ENCODE data around the gene MAGI3.

GRCh38 chr1:112912730-112913302, 43.2 kb downstream of the SLC16A1 start:
- PRO-cap = no peak
- RAMPAGE, long total RNA, 5 experiments = no peak in any of the 5 experiments
- RRBS = no CpG with 5 or more reads among the region's 1 CpG

DNA sequence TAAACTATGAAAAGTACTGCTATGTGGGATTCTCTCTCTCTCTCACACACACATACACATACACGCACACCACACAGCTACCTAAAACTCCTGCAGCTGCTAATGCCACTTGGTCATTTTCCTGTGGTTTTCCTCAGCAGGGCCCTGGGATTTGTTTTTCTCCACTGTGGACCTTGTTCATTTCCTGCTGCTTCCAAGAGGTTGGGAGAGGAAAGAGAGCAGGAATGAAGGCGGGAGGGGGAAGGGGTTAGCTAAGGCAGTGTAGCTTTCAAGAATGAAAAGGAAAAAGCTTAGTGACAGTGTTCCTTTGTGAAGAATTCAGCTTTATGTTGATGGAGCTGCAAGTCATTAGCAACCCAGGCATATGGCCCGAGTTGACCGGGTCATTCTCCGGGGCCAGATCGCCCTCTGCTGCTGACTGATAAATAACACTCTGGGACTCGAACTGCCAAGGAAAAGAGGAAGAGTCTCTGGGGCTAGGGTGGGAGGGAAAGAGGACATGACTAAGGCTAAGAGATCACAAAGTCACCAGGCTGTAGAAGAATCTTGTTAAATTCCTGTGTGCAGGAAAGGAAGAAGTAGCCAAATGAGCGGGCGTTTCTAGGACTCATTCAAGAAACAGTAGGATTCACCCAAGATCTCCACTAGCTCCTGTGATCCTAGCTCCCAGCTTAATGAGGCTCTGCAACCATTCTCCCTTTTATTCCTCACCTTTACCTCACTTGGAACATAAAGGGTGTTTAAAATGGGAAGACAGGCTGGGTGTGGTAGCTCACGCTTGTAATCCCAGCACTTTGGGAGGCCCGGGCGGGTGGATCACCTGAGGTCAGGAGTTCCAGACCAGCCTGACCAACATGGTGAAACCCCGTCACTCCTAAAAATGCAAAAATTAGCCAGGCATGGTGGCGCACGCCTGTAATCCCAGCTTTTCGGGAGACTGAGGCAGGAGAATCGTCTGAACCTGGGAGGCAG, 30.3 kb upstream of the LRIG2 start:
- PRO-cap = no peak
- RAMPAGE, long total RNA, 5 experiments = no peak in any of the 5 experiments
- RRBS = no CpG with 5 or more reads among the region's 17 CpGs

DNA sequence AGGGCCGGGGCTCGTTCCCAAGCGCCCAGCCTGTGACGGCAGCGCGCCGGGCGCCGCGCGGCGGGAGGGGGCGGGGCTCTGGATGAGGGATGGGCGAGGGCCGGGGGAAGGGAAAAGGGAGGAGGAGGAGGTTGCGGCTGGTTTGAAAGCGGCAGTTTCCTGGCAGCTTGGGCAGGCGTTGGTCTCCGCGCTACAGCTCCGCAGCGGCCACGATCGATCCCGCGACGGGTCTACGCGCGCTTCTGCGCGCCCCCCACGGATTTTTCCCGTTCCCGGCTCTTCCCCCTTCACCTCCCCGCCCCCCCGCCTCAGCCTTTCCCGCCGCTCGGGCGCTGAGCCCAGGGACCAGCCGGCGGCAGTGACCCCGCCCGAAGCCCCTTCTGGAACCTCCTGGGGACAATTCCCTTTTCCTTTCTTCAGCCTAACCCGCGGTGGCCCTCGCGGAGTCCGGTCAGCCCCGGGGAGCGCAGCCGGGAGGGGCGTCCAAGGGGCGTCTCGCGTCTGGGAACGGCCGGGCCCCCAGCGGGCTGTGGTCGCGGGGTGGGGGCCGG, at the start of gene MAGI3:
Gene MAGI3 (plus strand): TSS at position 154 of the 551 bp plus-strand sequence.
- PRO-cap = bidirectional peak, plus-strand start at position 154 of the sequence, minus-strand start outside the sequence; unidirectional peak, plus-strand start at position 344 of the sequence
- RAMPAGE, long total RNA, 5 experiments = start-site peak on the plus strand in 2 of 5 experiments, centred at positions 127 to 147 of the sequence, 60 to 116 reads per replicate
- RRBS = 2% methylated on average over 39 of the region's 63 CpGs

- PRO-cap = unidirectional peak, minus-strand start at chr1:113391215
- RAMPAGE, long total RNA, 5 experiments = no peak in any of the 5 experiments
- RRBS = 2% methylated on average over 43 of the region's 75 CpGs
Measured at GRCh38 chr1:113390913-113392073, 978 bp downstream of the MAGI3 start.

DNA sequence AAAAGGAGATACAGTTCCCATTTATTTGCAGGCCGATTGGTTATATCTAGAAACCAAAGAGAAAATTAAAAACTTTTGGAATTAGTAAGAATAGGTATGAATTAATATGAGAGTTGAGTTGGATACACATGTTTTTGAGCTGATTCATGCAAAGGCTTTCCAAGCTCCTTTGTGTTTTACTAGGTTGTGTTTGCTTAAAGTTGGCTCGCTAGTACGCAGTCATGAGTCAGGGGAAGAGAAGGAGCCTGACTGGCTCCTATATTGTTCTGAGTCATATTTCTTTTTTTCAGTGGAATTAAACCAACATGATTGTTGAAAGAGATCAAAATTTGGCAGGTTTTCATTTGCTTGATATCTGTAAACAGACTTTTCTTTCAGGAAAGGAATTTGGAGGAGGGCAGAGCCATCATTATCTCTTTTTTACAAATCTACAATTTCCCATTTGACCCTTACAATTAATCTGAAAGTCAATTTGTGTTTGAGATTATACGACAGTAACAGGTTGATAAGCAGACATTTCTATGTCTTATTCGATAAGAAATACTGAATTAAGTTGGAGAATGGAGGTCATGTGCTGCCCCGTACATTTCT, 66.7 kb downstream of the MAGI3 start:
- PRO-cap = no peak
- RAMPAGE, long total RNA, 5 experiments = no peak in any of the 5 experiments
- RRBS = no CpG with 5 or more reads among the region's 6 CpGs

DNA sequence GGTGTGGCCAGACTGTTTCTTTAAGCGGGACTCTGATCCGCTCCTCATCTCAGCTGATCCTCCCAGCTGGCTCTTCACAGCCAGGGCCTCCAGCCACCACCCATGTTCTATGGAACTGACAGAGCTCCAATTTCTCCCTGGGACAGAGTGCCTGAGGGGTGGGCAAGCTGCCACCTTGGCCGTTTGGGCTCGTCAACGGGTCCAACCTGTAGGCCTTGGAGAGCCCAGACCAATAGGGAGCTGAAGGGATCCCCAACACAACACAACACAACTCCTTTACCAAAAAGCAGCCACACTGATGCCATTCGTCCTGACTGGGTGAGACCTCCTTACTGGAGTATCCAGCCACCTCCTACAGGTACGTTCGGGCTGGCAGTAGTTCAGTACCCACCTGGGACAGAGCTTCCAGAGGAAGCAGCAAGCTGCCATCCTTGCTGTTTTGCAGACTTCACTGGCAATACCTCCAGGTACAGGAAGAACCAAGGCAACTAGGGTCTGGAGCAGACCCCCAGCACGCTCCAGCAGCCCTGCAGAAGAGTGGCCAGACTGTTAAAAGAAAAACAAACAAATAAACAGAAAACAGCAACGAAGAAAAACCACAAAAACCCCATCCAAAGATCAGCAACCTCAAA, 167.2 kb downstream of the MAGI3 start:
- PRO-cap = no peak
- RAMPAGE, long total RNA, 5 experiments = start-site peak on the plus strand in 2 of 5 experiments, centred at positions 414 to 425 of the sequence, 11 to 17 reads per replicate
- RRBS = no CpG with 5 or more reads among the region's 10 CpGs

- PRO-cap = no peak
- RAMPAGE, long total RNA, 5 experiments = start-site peak on the minus strand in 1 of 5 experiments, at chr1:113719600-113719827 at its widest, 12 reads per replicate
- RRBS = no CpG with 5 or more reads among the region's 3 CpGs
Measured at GRCh38 chr1:113719426-113719971, 39.8 kb downstream of the PHTF1 start.

- PRO-cap = bidirectional peak, plus-strand start at chr1:113929636, minus-strand start at chr1:113929268; bidirectional peak, plus-strand start at chr1:113930065, minus-strand start at chr1:113929919
- RAMPAGE, long total RNA, 5 experiments = start-site peak on the plus strand in 3 of 5 experiments, at chr1:113929324-113930434 at its widest, 11 to 13 reads per replicate
- RRBS = 2% methylated on average over 28 of the region's 85 CpGs
Measured at GRCh38 chr1:113929415-113930155, 461 bp downstream of the HIPK1 start.

DNA sequence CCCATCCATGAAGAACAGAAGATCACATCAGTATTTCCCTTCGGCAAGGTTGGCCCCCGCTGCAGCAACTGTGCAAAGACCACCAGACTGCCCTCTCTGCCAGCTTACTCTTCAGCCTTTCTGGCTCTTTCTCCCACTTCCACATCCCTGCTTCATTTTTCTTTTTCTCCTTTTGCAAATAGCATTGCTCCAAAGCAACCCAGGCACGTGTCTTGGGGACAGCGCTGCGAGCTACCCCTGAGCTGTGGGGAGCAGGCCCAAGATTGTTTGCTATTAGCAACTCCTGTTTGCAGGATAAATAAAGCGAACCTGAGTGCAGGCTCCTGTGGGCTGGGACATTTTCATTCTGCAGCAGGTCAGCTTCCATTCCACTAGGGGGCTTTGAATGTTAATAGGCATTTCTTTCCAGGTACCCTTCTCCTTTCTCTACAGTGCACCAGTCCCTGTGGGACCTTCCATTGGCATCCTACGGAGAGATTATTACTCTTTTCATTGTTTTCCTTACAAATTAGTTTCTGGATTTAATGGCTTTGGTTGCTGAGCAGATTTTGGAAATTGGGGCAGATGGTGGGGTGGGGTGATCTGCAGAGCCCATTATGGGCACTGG, 53.9 kb downstream of the OLFML3 start:
- PRO-cap = no peak
- RAMPAGE, long total RNA, 5 experiments = no peak in any of the 5 experiments
- RRBS = no CpG with 5 or more reads among the region's 7 CpGs

GRCh38 chr1:114117674-114117949, 36.1 kb downstream of the SYT6 start:
- PRO-cap = unidirectional peak, minus-strand start at chr1:114117841
- RAMPAGE, long total RNA, 5 experiments = no peak in any of the 5 experiments
- RRBS = no CpG with 5 or more reads among the region's 5 CpGs

DNA sequence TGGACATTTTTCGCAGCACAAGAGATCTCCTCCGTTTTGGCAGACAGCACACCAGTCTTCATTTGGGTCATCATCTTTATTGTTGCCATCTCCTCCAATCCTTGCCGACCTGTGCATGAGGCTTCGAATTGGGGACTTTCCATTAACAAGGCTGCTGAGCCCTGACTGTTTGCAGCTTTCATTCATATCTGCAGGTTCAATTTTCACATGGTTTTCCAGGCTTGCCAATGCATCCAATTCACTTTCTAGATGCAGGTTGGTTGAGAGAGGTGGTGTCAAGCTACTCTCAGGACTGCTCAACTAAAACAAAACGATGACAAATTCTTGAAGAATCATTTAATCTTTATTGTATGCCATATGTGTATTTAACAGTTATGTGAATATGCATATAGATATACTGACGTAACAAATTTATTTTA, 105.5 kb downstream of the TRIM33 start:
- PRO-cap = no peak
- RAMPAGE, long total RNA, 5 experiments = start-site peak on the minus strand in 1 of 5 experiments, centred at position 245 of the sequence, 9 reads per replicate
- RRBS = no CpG with 5 or more reads among the region's 6 CpGs

DNA sequence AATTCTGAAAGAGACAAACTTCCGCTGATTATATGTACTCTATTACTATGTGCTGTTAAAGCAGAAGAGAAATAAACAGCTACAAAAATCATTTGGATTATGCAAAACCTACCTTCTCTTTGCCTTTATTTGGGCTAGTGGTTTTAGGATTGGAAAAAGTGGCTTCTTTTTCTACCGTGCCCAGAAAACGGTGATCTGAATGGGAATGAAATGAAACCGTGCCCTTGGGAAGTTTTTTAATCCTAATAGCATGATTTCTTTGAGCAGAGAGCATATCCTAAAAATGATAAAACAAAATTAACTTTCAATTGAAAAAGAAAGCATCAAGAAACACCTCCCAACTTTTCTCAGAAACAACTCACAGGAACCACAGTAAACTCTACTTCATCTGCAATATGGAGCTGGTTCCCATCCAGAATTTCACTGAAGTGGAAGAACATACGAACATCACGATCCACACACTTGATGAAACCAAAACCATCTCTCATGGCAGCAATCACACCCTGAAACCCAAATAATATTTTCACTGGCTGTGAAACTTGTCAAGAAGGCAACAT, 13.7 kb upstream of the NRAS start:
- PRO-cap = no peak
- RAMPAGE, long total RNA, 5 experiments = start-site peak on the minus strand in 1 of 5 experiments, centred at position 403 of the sequence, 95 reads per replicate
- RRBS = no CpG with 5 or more reads among the region's 6 CpGs

DNA sequence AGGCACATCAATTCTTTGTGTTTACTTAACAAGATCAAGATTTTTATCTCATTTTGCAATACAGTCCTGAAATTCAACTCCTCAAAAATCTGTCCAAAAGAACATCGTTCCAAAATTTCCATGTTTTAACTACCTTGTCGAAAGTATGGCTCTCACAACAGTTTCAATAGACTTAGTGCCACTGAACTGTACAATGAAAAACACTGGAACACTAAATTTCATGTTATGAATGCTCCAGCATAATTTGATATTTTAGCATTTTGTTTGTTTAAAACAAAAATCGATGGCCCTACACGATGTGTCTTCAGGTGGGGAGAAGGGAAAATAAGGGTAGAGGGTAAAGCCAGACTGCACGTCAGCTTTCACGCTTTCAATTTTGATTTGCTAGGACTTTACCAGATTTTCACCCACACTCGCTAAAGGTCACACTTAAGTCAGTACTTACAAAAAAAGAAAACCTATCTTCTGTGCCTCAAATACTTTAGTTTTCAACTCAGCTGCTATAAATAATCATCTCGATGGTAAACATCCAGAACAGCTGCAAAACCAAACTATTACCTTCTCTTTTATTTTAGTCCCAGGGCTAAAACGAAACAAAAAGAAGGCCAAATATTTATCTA, 1.9 kb downstream of the CSDE1 start:
- PRO-cap = no peak
- RAMPAGE, long total RNA, 5 experiments = no peak in any of the 5 experiments
- RRBS = no CpG with 5 or more reads among the region's 9 CpGs

DNA sequence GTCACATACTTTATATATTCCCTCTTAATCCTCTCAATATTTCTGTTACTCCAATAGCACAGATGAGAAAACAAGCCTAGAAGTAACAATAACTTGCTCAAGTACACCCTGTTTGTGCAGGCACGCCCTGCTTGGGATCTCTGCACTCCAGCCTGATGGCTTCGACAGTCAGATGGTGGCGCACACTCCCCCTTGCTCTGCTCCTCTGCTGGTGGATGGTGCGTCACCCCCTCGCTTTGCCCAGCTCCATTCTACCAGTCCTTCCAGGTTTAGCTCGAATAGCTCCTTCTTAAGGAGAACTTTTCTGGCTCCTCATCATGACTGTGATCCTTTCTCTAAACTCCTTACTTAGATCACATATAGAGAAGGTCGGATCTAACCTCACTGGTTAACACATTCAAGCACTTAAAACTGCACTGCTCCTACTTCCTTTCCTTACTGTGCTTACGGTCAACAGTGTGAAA, 3.1 kb downstream of the TSPAN2 start:
- PRO-cap = no peak
- RAMPAGE, long total RNA, 5 experiments = no peak in any of the 5 experiments
- RRBS = no CpG with 5 or more reads among the region's 8 CpGs

GRCh38 chr1:115283931-115284652, 54.0 kb downstream of the NGF start:
- PRO-cap = no peak
- RAMPAGE, long total RNA, 5 experiments = no peak in any of the 5 experiments
- RRBS = no CpG with 5 or more reads among the region's 14 CpGs

DNA sequence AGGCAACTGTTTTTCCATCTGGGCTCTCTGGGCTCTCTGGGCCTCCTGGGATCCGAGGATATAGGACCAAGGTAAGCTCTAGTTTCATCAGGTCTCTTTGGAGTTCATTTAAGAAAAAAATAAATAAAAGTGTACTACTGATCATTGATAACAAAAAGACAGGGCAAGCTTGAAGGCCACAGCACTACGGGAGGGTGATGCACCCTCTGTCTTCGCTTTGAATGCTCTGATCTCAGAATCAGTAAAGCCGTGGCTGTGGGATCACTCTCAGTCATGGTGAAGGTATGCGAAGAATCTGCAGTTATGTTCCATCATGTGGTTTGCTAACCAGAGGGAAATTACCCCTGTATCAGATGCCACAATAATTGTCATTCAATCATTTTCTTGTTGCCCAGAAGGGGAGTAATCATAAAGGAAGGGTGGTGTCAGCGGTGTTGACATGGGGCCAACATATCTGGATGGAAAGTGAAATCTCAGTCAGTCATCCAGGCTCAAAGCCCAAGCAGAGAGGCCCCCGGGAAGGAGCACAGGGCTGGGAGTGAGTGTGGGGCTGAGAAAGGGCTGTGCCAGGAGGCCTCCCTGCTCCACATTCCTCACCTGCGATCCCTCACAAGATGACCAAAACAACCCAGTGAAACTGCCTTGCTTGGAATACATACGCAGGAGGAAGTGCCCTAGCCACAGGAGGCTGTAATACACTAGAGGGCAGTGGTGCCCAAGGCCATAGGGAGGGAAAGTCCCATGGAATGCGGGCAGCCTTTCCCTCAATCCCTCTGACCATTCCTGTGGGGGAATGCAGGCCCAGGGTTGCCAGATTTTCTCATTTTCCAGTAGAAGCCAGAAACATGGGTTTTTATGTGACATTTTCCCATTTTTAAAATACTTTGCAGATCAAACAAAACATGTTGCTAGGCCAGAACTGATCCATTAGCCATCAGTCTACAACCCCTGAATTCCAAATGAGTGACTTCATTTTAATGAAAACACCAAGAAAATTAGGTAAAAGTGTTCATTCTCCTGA, 95.8 kb upstream of the VANGL1 start:
- PRO-cap = unidirectional peak, minus-strand start at position 219 of the sequence
- RAMPAGE, long total RNA, 5 experiments = no peak in any of the 5 experiments
- RRBS = no CpG with 5 or more reads among the region's 10 CpGs

DNA sequence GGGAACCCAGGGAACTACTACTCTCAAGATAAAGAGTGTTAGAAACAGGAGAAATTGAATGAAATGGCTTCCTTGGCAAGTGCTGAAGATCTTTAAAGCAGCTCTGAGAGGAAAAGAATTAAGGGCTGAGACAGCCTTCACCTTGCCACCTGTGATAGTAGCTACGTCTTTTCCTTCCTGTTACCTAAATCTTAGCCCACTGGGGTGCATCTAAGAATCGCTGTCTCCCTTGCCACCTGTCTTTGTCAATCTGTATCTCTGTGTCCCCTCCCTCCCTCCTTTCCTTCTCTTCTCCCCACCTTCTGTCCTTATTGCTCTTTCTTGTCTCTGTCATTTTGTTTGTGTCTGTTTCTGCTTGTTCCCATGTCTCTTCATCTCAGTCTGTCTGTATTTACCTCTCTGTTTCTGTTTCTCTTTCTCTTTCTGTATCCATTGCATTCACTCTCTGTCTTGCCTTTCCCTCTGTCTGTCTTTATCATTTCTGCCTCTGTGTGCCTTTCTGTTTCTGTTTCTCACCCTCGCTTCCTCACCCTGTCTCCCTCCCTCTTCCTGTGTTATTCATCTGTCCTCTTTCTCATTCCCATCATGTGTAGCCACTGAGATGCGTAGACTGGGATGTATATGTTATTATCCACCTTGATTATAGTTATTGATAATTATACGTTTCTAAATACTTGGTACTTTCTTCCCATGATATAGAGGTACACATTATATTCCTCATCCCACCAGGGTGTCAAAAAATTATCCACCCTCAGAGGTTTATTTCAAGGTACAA, 30.3 kb downstream of the SLC22A15 start:
- PRO-cap = no peak
- RAMPAGE, long total RNA, 5 experiments = no peak in any of the 5 experiments
- RRBS = no CpG with 5 or more reads among the region's 5 CpGs

GRCh38 chr1:116023312-116024280, 47.3 kb downstream of the SLC22A15 start:
- PRO-cap = no peak
- RAMPAGE, long total RNA, 5 experiments = start-site peak on the plus strand in 1 of 5 experiments, at chr1:116024089-116024146 at its widest, 8 reads per replicate
- RRBS = no CpG with 5 or more reads among the region's 5 CpGs

GRCh38 chr1:116147682-116148003, 36.4 kb downstream of the MAB21L3 start:
- PRO-cap = no peak
- RAMPAGE, long total RNA, 5 experiments = no peak in any of the 5 experiments
- RRBS = no CpG with 5 or more reads among the region's 1 CpG

- PRO-cap = no peak
- RAMPAGE, long total RNA, 5 experiments = no peak in any of the 5 experiments
- RRBS = no CpG with 5 or more reads among the region's 6 CpGs
Measured at GRCh38 chr1:116211374-116211813, 100.2 kb downstream of the MAB21L3 start.